Cardiac fibroblast (primary cell): ENCODE data around the gene SLC23A2.

DNA sequence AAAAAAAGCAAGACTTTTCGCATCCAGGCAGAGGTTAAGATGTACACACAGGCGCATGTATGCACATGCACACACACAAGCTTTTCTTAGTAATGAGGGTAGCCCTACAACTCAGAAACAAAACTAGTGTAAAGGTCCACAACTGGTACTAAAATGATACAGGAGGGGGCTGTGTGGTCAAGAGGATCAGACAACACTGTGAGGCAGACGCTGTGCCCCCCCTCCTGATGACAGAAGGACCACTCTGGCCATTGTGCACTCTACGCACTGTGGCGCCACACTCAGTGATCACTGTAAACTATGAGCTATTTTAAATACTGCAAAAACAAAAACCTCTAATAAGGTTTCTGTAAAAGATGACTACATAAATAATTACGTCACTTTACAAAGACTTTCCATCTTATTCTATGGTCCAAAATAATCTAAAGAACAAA lies 81.7 kb upstream of the RASSF2 start:
- RRBS = no CpG with 5 or more reads among the region's 6 CpGs

- RRBS = no CpG with 5 or more reads among the region's 4 CpGs
Measured at GRCh38 chr20:4967265-4967819, 34.0 kb downstream of the SLC23A2 start.

GRCh38 chr20:4973161-4974229 lies 27.8 kb downstream of the SLC23A2 start:
- RRBS = no CpG with 5 or more reads among the region's 15 CpGs

- RRBS = 2% methylated on average over 47 of the region's 85 CpGs
Measured at GRCh38 chr20:5001173-5002022, at the start of gene SLC23A2. TSS of gene SLC23A2 (minus strand) at chr20:5001510.

GRCh38 chr20:5077999-5078387 lies 34.9 kb downstream of the TMEM230 start:
- RRBS = no CpG with 5 or more reads among the region's 3 CpGs

- RRBS = no CpG with 5 or more reads among the region's 18 CpGs
Measured at GRCh38 chr20:5126298-5126643, 537 bp upstream of the CDS2 start.

GRCh38 chr20:5170938-5171867 lies 44.4 kb downstream of the CDS2 start:
- RRBS = no CpG with 5 or more reads among the region's 19 CpGs

DNA sequence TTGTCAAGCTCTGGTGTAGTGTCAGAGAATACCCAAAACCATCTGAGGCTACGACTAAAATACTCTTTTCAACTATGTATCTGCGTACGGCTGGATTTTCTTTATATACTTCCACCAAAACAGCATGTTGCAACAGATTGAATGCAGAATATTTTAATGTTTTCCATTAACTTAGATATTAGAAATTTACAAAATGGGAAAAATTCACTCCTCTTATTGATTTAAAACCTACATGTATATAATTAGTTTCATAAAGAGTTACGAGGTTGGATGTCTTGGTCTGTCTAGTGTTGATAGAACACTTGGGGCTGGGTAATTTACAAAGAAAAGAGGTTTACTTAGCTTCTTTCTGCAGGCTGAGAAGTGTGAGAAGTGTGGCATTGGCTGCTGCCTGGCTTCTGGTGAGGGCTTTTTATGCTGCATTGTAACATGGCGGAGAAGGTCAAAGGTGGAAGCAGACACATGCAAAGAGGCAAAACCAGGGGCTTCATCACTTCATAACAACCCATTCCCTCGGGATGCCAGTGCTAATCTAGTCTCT lies 61.6 kb downstream of the CDS2 start:
- RRBS = no CpG with 5 or more reads among the region's 6 CpGs

- RRBS = no CpG with 5 or more reads among the region's 7 CpGs
Measured at GRCh38 chr20:5645458-5646018, 34.7 kb upstream of the GPCPD1 start.

DNA sequence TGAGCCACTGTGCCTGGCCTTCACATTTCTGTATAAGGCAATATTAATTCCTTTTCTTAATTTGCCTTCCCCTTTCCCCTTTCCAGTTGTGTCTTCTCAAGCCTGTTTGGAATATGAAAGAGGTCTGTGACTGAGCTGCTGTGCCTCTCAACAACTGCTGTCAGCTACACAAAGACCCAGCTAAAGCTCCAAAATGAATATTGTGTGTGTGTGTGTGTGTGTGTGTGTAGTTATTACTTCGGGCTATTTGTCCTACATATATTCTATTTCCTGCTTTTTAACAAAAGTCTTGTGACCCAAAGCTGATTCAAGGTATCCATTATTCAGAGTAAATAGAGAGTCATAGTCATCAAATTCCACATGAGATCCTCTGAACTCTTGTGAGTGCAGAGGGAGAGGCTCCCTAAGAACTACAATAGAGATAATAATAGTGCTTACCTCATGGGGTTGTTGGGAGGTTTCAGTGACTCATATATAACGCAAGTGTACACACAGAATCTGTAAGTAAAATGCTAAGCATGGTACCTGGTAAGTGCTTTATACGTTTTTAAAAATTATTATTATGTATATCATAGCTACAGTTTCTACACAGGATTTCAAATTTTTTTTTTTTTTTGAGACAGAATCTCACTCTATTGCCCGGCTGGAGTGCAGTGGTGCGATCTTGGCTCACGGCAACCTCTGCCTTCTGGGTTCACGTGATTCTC lies 43.7 kb upstream of the GPCPD1 start:
- RRBS = no CpG with 5 or more reads among the region's 7 CpGs

DNA sequence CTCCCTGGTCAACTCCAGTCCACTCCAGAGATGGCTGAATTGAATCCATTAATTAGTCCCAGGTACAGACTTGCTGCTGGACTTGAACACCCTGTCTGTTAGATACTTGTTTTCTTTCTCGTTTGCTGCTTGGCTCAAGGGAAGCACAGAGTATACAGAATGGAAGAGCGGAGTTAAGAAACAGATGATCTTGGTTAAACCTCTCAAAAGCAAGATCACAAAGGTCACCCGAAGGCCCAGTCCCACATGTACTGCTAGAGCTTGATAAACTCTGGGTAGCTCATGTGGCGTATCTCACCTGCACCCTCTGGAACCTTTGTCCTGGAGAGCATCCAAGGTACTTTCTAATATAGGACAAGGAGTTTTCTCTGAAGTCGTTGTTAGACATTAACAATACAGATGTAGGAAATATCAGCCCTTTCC lies 31.9 kb downstream of the SHLD1 start:
- RRBS = no CpG with 5 or more reads among the region's 5 CpGs

DNA sequence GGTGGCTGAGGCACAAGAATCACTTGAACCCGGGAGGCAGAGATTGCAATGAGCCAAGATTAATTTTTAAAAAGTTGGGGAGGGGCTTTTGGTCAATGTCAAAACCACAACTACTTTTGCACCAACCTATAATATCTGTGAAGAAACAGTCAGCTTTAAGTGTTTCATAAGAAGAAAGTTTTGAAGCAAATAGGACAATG lies 63.0 kb upstream of the CHGB start:
- RRBS = no CpG with 5 or more reads among the region's 1 CpG

DNA sequence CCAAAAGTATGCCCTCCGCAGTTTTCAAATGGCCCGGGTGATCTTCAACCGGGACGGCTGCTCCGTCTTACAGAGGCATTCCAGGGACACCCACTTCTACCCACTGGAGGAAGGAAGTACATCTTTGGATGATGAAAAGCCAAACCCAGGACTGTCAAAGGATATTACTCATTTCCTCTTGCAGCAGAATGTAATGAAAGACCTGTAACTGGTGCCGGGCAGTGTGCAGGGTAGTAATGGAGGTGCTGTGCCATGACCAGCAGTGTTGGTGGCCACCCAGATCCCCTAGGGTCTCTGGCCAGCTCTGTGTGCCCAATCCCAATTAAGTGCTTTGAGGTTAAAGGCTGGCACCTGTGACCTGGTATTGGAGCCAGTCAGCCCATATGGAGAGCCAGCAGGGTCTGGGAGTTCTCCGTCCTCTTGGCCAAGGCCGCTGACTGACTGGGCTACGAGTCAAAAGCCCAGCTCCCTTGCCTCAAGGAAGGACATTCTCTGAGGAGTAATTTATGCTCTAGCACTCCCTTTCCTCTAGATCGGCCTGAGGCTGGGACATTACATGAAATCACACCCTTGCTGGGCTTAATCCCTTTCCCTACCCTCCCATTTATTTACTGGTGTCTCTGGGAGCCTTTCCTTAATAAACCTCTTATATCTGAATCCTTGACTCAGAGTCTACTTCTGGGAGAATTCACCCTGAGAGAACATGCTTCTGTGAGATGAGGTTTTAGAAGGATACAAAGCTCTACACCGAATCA lies 47.9 kb upstream of the CHGB start:
- RRBS = no CpG with 5 or more reads among the region's 11 CpGs

DNA sequence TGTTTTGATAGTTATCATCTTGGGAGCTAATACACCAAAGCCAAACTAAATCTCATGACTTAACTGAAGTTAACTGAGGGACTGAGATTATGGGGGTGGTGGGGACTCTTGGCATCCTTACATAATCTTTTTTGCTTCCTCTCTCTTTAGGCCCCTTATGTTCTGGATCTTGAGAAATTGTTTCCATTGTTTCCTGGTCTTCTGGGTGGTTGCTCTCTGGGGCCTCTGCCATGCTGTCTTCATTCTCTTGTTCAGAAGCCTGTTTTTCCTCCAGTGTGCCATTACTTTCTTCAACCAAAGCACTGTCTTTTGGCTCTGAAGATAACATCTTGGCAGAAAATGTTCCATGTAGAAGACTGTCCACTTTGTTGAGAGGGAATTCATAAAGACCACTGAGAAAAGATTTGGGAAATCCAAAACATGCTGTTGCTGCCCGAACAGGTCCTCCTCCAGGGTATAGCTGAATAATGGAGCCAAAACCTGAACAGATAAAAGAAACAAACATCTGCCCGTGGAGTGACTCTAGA lies 8.0 kb downstream of the TRMT6 start:
- RRBS = no CpG with 5 or more reads among the region's 2 CpGs

GRCh38 chr20:6041753-6042276 lies 12.0 kb downstream of the LRRN4 start:
- RRBS = no CpG with 5 or more reads among the region's 30 CpGs

DNA sequence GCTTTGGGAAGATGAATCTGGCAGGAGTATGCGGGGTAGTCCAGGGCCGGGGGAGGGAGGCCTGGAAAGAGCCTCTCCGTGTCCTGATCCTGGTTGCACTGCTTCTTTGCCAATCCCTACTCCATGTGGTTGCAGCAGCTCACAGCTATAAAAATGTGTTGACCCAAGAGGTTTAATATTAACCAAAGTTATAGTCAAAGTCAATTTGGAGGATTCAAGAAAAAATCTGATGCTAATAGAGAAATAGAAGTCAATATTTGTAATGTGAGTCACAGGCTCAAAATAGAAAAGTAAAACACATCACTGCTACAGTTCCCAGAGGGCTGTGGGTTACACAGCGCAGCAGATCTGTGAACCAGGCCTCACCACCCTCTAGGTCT lies 63.3 kb upstream of the BMP2 start:
- RRBS = no CpG with 5 or more reads among the region's 4 CpGs

DNA sequence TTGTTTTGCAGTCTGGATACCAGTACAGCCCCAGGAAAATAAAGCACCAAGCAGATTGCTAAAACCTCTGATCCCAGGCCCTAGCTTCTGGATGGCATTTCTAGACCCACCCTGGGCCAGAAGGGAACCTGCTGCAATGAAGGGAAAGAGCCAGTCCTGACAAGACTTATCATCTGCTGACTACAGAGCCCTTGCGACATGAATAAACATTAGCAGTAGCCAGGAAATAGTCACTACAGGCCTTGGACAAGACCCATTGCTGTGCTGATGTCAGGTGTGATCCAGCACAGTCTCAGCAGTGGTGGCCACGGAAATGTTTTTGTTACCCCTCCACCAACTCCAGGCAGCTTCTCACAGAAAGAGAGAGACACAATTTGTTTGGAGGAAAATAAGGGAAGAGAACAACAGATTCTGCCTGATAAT lies 399.3 kb downstream of the HAO1 start:
- RRBS = no CpG with 5 or more reads among the region's 2 CpGs

DNA sequence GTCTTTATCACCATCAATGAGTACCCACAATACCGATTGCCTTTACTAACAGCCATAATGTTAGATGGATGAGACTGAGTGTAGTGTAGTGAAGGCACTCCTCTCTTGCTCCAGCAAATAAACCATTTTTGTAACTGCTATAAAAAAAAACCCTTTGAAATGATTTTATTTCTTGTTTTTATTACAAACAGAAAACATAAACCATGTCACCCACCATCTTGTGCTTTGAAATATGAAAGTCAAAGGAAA lies 860 bp downstream of the HAO1 start:
- RRBS = no CpG with 5 or more reads among the region's 1 CpG

GRCh38 chr20:7982342-7982889 lies 37.1 kb downstream of the TMX4 start:
- RRBS = no CpG with 5 or more reads among the region's 8 CpGs

DNA sequence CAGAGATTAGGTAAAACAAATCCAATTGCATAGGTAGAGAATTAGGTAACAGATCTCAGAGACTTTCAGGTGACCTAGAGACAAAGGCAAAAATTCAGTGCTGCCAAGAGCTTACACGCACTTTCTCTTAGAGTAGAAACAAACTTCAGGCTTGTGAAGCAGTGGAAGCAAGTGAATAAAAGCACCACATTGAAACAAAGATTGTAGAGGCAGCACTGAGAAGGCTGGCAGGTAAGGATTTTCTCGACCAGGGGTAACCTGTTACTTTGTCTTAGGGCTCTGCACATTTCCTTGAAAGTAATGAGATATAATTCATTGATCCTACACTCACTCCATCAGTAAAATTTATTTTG lies 35.8 kb upstream of the PLCB1 start:
- RRBS = no CpG with 5 or more reads among the region's 2 CpGs